Esophagus muscularis mucosa (tissue), 4 donors: ENCODE measurements around the genes EFR3B, CIB4, TMEM214 and KHK.

GRCh38 chr2:25042021-25043346, at the start of gene EFR3B:
EFR3B (plus strand) TSS chr2:25042076.
- PRO-cap: bidirectional peak, plus-strand start at chr2:25042076, minus-strand start at chr2:25041940; bidirectional peak, plus-strand start at chr2:25042263, minus-strand start at chr2:25042176
- RAMPAGE, long total RNA, 4 experiments: start-site peak on the plus strand in 1 of 4 experiments, at chr2:25042259-25042288 at its widest, 7 reads per replicate

- PRO-cap: bidirectional peak, plus-strand start at chr2:25325202, minus-strand start at chr2:25325014
- RAMPAGE, long total RNA, 4 experiments: no peak in any of the 4 experiments
Measured at GRCh38 chr2:25324884-25325397, 16.8 kb downstream of the DNMT3A start.

DNA sequence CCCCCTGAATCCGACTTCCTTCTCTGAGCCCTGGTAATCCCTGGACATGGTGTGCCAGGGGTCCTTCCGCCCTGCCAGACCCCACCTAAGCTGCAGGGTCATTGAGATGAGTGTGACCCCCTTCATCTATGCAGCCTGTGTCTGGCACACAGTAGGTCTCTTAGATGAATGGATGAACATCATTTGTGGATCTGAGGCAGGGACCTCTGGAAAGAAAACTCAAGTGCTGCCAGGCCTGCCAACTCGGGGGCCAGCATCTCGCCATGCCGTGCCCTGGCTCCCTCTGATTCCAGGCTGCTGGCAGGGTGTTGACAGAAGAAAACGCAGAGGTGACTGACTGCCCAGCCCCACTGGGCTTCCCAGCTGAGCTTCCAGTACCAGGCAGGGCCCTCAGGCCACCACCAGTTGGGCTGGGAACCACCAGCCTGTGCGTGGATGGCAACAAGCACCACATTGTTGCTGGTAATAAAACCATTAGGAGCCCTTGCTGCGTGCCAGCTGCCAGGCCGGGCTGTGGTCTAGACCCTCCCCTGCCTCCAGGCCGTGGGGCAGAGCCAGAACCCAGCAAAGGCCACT, 9.3 kb downstream of the DNMT3A start:
- PRO-cap: no peak
- RAMPAGE, long total RNA, 4 experiments: no peak in any of the 4 experiments

DNA sequence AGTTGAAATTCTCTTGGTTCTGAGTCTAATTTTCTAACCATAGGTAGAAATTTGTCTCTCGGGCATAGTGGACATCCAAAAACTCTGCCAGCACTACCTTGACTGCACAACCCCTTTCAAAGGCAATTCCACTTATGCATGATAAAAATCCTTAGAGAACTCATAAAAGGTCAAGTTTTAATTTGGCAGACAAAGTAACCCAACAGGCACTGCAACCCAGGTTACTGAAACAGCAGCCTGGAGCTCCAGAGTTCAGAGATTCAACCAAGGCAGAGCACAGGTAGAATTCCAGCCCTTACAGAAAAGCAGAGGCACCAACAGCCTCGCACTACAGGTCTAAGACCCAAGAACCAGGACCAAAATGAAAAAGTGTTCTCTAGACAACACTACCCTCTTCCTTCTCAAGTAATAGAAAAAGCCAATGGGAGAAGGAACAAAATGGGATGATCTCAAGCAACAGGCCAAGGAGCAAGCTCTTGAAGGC, 1.7 kb downstream of the DTNB start:
- PRO-cap: no peak
- RAMPAGE, long total RNA, 4 experiments: no peak in any of the 4 experiments

GRCh38 chr2:25673688-25674330, 432 bp upstream of the DTNB start:
- PRO-cap: bidirectional peak, plus-strand start at chr2:25673750, minus-strand start at chr2:25673524
- RAMPAGE, long total RNA, 4 experiments: no peak in any of the 4 experiments

GRCh38 chr2:26000510-26001134, 18.3 kb upstream of the KIF3C start:
- PRO-cap: no peak
- RAMPAGE, long total RNA, 4 experiments: no peak in any of the 4 experiments

DNA sequence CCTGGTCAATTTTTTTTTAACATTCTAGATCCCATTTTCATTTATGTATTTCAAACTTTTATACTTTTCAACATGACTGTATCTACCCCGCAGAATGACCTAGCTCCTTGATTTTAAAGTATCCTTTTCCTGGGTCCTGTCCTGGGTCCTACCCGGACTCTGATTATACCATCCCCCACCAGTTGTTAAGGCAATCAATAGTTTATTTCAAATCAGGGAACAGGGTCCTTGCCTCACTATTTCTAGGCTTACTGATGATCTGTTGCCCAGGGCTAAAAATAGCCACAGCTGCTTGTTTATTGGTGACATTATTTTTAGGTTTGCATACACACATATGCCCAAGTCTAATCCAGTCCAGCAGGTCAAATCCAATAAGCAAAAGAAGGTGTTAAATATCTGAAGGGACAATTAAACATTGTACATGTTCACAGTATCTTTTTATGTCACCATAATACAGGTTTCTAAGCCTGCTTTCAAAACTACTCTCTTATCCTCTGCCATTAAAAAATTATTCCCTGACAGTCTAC, 66.0 kb downstream of the RAB10 start:
- PRO-cap: no peak
- RAMPAGE, long total RNA, 4 experiments: no peak in any of the 4 experiments

DNA sequence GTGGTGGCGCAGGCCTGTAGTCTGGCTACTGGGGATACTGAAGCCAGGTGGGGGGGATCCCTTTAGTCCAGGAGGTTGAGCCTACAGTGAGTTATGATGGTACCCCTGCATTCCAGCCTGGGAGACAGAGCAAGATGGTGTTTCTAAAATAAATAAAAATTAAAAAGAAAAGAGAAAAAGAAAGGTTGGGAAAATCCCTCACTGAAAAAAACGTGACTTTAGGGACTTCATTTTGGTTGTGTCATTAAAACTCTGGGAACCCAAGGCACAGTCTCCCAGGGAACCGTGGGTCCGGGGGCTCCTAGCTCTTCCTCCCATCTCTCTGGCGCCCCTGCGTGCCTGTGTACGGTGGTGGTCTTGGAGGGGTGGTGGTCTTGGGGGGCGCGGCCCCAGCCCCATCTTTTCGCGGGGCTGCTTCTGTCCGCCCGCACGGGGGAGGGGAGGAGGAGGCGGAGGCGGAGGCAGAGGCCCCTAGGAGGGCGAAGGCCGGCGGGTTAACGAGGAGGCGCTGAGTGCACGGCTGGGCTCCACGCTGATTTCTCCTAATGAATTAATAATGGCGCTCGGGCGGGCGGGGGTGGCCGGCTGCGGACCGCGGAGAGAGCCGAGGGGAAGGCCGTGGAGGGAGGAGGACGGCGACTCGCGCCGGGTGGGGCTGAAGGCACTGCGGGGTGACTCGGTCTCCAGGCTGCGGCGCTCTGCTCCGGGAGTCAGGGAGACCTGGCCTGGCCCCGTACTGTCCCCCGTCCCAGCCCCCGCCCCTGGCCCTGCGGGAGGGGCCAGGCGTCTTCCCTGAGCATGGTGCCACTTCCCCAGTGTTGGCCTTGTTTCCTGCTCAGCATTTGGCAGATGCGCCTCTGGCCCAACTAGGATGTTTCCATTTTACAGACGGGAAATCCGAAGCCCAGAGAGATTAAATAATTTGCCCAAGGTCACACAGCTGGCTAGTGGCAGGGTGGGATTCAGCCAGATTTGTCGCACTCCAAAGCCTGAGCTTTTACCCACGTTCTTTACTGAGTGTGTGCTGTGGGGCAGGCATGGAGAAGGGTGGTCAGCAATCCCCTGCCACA, 5.9 kb downstream of the GAREM2 start:
- PRO-cap: unidirectional peak, plus-strand start at position 464 of the sequence
- RAMPAGE, long total RNA, 4 experiments: no peak in any of the 4 experiments

GRCh38 chr2:26390170-26391250, 11.2 kb upstream of the DRC1 start:
- PRO-cap: no peak
- RAMPAGE, long total RNA, 4 experiments: no peak in any of the 4 experiments

DNA sequence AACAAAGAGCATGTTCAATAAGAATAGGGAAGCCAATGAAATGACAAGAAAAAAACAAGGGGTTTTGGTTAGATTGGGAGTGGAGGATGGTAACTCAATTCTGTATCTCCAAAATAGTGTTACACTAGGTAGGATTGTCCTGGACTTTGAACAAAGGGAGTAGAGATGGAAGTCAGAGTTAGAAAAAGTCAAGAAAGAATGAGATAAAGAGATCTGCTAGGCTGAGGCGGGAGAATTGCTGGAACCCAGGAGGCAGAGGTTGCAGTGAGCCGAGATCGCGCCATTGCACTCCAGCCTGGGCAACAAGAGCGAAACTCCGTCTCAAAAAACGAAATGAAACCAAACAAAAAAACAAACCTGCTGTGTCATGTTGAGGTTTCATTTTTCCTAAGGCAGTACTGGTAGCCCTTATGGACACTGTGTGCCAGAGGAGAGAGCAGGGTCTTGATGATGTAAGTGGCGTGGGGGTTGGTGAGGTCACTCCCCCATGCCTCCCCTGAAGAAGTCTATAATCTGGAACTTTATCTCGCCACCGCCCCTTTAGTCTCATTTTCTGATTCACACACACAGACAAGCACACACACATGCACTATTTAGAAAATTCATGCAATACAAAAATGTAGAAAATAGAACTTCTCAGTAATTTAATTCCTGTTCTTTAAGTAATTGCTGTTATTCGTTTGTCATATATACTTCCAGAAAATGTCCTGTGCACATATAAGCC, 10.5 kb downstream of the DRC1 start:
- PRO-cap: no peak
- RAMPAGE, long total RNA, 4 experiments: no peak in any of the 4 experiments

DNA sequence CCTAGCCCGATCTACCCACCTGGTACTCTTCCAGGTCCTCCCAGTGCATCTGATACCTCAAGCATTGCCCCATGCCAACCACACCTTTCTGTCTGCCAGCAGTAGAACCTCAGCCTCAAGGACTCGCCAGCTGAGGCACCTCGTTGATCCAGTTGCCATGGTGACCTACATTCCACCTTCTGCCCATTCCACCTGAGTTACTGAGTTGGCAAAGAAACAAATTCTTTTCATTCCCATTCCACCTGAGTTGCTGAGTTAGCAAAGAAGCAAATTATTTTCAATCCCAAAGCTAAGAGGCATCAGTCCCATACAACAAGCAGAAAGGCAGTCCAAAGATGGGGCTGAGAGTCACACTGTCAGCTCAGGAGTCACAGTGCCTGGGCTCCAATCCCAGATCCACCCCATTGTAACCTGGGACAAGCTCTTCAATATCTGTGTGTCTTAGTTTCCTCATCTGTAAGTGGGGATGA, at the start of gene CIB4:
Gene CIB4 (minus strand): TSS at position 125 of the 470 bp plus-strand sequence.
- PRO-cap: no peak
- RAMPAGE, long total RNA, 4 experiments: no peak in any of the 4 experiments

DNA sequence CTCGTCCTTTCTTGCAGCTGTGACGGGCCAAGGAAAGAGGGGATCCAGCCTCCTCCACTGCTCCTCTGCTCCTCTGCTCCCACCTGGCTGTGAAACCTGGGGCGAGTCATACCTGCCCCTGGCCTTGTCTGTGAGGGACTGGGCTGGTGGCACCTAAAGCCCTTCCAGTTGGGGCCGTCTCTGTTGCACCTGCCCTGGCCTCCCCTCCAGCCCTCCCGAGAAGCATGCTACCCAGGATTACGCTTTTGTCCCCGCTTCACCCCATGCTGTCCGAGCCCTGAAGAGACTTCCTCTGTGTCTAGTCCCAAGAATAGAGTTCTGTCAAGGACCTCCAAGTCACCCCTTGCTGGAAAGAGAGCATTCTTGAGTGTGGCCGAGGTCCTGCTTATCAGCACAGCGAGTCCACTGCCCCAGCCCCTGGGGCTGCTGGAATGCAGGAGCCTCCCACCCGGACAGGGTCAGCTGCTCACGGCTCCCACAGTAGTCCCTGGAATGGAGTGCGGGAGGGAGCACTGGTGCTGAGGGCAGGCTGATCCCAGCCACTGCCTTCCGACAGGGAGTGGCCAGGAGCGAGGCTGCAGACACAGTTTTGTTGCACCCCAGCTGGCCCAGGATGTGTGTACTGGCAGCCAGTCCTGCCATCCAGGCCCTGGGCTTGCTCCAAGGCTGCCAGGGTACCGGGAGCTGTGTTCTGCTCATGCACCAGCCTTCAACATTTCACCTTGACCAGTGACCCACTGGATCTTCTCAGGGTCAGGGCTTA, 14.4 kb downstream of the KCNK3 start:
- PRO-cap: no peak
- RAMPAGE, long total RNA, 4 experiments: no peak in any of the 4 experiments

DNA sequence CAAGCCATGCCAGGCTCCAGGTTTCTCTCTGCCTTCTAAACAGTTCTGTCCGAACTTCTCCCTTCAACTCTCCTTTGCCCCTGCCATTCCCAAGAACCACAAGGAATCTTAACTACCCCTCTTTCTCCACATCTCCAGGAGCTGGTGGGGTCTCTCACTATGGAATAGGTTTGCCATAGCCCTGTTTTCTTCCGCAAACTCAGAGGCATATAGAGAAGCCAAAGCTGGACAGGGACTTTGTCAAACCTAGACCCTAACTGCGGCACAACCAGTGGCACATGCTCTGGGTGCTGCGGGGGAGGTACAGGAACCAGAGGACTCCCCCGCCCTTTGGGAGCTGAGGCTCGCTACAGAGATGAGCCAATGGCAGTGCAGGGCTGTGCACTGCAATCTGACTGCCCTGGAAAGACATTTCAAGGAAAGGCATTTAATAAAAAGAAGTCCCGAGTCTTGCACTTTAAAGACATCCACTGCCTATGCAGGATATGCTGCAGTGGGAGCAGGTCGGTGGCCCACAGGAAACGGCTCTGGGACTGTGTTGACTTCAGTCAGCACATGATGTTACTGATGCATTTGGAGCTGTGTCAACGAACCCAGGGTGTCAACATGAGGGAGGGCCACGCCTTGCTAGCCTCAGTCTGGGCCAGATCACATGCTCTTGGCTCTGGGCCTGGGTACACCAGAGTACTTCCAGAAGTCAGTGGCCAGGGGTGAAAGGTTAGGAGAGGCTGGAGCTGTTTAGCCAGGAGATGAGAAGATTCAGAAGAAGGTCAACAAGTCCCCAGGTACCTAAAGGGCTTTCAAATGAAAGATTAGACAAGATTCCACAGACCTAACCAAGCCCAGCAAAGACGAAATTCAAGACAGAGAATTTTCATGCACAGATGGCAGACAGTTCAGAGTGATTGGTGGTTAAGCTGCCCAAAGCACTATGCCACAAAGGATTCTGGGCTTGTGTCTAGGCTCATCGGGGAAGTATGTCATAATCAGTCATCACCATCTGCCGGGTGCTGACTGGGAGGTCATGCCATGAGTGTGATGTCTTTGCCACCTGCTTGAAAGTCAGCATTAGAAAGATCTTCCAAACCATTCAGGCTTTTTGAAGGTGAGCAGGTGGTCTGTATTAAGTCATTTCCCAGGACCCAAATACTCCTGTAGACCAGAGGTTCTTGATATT, 8.3 kb downstream of the SLC35F6 start:
- PRO-cap: bidirectional peak, plus-strand start at position 700 of the sequence, minus-strand start at position 529 of the sequence
- RAMPAGE, long total RNA, 4 experiments: no peak in any of the 4 experiments

DNA sequence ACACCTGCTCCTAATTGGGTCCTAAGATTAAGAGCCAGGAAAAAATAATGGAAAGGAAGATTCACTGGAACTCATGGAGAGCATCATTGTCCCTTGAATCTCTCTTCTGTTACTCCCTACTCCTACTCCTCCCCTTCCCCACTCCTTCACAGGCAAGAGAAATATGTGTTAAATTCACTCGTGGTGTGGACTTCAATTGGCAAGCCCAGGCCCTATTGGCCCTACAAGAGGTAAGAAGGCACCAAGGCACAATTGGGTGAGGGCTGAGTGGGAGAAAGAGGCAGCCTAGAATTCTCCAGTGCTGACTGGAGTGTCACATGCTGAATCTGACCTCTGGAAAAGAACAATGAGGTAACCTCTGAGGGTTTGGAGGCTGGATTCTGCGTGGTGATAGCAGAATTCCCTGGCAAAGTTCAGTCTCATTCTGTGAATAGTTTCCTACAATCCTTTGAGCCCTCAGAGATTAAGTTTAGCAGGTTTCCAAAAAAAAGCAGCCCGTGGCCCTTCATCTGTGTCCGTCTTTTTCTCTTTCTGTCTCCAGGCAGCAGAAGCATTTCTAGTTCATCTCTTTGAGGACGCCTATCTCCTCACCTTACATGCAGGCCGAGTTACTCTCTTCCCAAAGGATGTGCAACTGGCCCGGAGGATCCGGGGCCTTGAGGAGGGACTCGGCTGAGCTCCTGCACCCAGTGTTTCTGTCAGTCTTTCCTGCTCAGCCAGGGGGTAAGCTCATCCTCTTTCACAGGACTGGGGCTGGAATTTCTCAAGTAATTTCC, 6.9 kb downstream of the CENPA start:
- PRO-cap: no peak
- RAMPAGE, long total RNA, 4 experiments: no peak in any of the 4 experiments

DNA sequence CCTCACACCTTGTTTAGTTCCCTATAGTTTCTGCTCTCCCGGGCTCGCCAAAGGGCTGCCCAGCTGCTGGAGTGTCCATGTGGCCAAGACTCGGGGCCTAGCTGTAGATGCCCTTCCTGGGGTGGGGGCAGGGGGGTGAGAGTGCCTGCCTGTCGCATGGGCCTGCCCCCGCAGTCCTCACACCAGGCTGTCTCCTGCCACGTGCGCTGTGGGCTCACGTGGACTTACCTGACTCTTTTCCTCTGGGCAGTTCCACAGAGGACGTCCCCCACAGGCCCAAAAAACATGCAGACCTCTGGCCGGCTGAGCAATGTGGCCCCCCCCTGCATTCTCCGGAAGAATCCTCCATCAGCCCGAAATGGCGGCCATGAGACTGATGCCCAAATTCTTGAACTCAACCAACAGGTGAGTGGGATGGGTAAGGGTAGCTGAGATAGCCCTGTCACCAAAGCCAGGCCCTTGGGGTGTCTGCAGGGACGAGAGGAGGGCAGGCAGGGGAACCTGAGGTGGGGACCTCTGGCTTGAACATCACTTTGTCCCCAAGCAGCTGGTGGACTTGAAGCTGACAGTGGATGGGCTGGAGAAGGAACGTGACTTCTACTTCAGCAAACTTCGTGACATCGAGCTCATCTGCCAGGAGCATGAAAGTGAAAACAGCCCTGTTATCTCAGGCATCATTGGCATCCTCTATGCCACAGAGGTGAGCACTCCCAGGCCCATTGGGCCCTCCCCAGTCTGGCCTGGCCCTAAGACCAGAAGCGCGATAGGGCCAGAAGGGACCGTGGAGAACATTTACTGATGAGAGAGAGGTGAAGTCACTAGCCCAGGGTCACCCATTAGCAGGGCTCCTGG, 7.2 kb upstream of the TMEM214 start:
- PRO-cap: no peak
- RAMPAGE, long total RNA, 4 experiments: start-site peak on the plus strand in 1 of 4 experiments, centred at positions 301 to 557 of the sequence, 7 to 38 reads per replicate

DNA sequence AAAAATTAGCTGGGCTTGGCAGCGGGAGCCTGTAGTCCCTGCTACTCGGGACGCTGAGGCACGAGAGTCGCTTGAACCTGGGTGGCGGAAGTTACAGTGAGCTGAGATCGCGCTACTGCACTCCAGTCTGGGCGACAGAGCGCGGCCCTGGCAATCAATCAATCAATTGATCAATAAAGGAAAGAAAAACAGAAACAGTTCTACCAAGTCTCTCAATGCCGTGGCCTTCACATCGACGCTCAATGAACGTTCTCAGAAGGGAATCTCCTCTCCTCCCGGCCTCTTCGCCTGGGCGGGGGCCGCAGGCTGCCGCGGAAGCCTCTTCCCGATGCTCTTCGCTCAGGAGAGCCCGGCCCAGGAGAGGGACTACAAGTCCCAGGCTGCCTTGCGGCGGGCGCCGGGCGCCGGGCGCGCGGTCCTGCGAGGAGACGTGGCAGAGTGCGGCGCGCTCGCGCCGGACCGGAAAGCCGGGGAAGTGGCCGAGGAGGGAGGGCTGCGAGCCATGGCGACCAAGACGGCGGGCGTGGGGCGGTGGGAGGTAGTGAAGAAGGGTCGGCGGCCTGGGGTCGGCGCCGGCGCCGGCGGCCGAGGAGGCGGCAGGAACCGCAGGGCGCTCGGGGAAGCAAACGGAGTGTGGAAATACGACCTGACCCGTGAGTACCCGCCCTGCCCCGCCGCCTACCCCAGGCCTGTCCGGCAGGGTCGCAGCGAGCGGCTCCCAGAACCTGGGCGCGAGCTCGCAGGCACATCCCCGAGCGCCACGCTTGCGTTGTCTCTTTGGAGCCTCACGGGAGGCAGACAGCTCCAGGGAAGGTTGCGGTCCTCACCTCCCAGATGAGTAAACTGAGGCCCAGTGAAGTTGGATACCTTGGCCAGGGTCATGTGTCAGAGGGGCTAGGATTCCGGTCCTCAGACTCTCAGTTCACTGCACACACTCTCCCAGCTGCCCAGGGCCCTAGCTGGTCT, at the start of gene TMEM214:
Gene TMEM214 (plus strand): TSS at position 452 of the 966 bp plus-strand sequence.
- PRO-cap: bidirectional peak, plus-strand start at position 441 of the sequence, minus-strand start at position 361 of the sequence
- RAMPAGE, long total RNA, 4 experiments: start-site peak on the plus strand in 3 of 4 experiments, centred at positions 462 to 469 of the sequence, 89 to 179 reads per replicate

GRCh38 chr2:27071015-27071546, 373 bp downstream of the OST4 start:
- PRO-cap: no peak
- RAMPAGE, long total RNA, 4 experiments: no peak in any of the 4 experiments

GRCh38 chr2:27086665-27087582, at the start of gene KHK:
KHK (plus strand) TSS chr2:27086772.
- PRO-cap: bidirectional peak, plus-strand start at chr2:27086759, minus-strand start at chr2:27086544; unidirectional peak, plus-strand start at chr2:27087226
- RAMPAGE, long total RNA, 4 experiments: start-site peak on the plus strand in 2 of 4 experiments, at chr2:27086733-27086796 at its widest, 6 to 23 reads per replicate

- PRO-cap: no peak
- RAMPAGE, long total RNA, 4 experiments: no peak in any of the 4 experiments
Measured at GRCh38 chr2:27110920-27111554, 7.9 kb downstream of the CGREF1 start.

DNA sequence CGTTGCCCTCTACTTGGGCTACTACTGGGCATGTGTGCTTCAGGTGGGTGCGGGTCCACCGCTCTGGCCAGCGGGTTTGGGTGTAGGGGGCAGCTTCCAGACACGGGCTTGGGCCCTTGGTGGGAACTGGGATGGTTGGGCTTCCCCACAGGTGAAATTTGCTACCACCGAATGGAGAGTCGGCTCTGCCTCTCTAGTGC, 305 bp downstream of the ABHD1 start:
- PRO-cap: no peak
- RAMPAGE, long total RNA, 4 experiments: no peak in any of the 4 experiments